Fallopian tube (tissue), 1 donor: ENCODE measurements around the genes CDHR1, LRIT2, ADIRF and ANKRD22.

GRCh38 chr10:84138595-84139168 lies 627 bp upstream of the GHITM start:
- PRO-cap, result no peak

DNA sequence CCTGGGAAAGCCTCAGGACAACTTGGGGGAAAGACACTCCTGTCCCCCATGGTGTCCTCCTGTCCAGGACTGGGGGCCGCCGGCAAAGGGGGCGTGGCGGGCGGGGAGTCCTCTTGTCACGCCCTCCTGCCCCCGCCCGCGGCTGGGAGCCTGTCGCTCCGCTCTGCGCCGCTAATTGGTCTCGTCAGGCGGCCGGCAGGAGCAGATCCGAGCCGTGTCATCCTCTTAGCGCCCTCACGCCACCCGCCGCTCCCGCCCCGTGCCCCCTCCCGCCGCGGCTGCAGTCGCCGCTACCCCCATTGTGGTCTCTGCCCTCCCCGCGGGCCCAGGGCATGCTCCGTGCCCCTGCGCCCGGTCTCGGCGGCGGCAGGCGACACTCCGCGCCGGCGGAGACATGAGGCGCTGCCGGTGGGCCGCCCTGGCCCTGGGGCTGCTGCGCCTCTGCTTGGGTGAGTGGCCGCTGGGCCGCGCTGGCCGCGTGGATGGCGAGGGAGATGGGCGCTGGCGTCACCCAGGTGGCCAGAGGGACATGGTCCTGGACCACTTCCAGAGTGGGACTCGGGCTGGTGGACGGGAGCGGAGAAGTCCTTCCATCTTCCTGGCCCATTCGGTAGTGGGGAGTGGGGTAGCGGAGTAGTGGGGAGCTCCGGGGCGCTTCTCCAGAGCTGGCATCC lies at the start of gene CDHR1:
CDHR1 (plus strand) TSS at position 171 of the 674 bp plus-strand sequence.
- PRO-cap, result unidirectional peak, plus-strand start at position 174 of the sequence

DNA sequence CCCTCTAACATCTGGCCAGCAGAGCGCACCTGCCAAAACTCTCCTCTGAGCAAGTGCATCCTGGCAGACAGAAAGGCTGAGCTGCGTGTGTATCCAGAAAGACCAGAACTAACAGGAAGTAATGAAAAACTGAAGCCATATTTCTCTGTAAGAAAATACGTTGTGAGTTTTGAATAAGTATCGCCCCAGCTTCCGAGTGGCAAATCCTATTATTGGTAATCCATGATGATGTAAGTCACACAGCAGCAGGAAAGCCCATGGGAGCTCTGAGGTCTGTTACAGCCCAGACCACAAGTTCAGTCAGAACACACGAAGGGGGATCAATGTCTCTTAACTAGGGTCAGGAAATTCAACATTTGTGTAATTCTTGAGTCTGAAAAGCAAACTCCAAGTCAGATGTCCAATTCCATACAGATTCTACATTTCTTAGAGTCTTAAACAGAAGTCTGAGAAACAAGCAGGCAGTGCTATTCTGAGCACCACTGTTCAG lies at the start of gene LRIT2:
LRIT2 (minus strand) TSS at position 163 of the 490 bp plus-strand sequence.
- PRO-cap, result no peak

DNA sequence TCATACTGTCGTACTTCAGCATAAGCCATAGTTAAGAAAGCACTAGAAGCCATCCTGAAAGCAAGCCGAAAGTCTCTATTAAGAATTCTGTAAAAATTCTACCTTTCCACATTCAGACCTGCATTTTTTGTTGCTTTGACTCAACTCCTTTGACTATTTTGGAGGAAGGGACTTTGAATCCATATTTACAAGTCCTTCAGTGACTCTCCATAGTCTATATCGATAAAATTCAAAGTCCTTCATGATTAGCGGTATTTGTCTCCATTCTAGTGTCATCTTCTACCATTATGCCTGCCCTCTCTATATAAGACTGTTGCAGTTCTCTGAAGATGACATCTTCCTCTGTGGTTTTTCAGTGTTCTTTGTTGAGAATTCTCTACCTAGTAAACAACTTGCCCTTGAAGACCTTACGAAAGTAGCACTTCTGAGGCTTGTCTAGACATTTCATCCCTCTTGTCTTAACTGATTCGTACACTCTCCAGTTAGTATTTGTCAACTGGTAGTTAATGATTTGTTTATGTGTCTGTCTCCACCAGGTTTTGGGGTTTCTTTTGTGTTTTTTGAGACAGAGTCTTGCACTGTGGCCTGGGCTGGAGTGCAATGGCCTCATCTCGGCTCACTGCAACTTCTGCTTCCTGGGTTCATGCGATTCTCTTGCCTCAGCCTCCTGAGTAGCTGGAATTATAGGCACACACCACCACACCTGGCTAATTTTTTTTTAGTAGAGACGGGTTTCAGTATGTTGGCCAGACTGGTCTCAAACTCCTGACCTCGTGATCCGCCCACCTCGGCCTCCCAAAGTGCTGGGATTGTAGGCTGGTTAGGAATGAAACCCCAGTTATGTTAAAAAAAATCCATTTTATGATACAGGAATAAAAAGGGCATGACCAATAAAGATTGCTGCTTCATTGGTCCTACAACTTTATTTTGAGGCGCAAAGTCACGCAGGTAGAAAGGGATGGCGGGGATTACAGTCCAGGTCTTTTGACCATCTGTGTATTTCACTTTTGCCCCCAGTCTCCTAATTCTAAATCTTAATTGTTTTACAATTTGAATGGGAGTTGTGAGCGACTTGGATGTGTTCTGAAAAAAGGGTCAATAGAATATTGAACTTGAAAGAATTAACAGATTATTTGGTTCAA lies 2.0 kb downstream of the CCSER2 start:
- PRO-cap, result unidirectional peak, minus-strand start at position 277 of the sequence

DNA sequence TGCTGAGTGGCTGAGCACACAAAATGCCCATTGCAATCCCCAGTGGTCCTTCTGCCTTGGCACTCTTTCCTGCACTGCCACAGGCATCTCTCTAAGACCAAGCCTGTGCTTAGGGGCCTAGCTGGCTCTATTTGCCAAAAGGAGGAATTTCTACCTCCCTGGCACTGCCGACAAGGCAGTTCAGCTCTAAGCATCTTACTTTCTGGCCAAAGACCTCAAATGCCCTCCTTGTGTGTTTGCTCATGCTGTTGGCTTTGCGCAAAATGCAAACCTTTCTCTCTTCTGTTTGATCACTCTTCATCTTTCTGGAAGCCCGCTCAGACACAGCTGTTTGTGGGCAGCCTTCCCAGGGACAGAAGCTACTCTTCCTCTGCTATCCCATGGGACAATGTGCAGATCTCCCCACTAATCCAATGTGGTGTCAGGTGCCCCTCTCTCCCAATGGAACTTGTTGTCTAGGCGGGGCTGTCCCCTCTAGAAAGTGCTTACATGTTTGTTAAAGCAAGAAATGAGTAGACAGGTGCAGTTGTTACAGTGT lies 278.6 kb downstream of the CCSER2 start:
- PRO-cap, result no peak

- PRO-cap, result no peak
These were observed 419.5 kb downstream of the GRID1 start for GRCh38 chr10:85946977-85947536.

GRCh38 chr10:86364703-86365543 lies 1.7 kb downstream of the GRID1 start:
- PRO-cap, result no peak

DNA sequence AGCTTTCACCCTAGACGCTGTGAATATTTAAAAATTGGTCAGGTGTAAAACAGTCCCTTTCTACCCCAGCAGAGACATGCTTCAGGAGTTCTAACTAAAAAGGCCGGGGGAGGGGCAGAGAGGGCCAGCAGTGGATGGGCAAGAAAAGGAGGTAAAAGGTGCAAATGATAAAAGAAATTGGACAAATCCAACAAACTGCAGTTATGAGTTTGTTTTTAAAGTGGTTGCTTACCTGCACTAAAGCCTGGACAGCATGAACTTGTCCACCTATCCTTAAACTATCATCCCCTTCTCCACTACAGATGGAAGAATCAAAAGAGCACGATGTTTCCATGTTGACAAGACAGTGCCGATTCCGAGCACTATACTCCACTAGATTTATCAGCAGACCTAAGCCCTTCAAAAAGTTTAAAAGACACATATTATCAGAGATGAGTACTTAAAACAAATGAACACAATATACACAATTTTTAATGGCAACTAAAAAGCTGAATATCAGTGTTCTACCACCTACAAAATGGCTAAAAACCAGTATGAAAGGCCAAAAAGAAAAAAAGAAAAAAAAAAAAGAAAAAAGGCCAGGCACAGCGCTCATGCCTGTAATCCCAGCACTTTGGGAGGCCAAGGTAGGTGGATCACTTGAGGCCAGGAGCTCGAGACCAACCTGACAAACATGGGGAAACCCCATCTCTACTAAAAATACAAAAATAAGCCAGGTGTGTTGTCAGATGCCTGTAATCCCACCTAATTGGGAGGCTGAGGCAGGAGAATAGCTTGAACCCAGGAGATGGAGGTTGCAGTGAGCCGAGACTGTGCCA lies 69.6 kb downstream of the WAPL start:
- PRO-cap, result no peak

DNA sequence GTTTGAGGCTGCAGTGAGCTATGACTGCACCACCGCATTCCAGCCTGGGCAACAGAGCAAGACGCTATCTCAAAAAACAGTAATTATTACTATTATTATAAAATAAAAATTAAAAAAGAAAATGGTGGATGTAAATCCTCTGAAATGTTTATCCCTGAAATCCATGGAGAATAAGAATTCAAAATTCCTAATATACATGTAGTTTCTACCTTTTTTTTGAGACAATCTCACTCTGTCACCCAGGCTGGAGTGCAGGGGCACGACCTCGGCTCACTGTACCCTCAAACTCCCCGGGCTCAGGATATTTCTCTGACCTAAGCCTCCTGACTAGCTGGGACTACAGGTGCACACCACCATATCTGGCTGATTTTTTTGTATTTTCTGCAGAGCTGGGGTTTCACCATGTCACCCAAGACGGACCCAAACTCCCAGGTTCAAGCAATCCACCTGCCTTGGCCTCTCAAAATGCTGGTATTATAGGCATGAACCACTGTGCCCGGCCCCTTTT lies 55.0 kb downstream of the WAPL start:
- PRO-cap, result unidirectional peak, minus-strand start at position 300 of the sequence

GRCh38 chr10:86661566-86662233 lies 6.6 kb upstream of the LDB3 start:
- PRO-cap, result no peak

- PRO-cap, result no peak
These were observed 22.5 kb downstream of the LDB3 start for GRCh38 chr10:86690850-86691251.

DNA sequence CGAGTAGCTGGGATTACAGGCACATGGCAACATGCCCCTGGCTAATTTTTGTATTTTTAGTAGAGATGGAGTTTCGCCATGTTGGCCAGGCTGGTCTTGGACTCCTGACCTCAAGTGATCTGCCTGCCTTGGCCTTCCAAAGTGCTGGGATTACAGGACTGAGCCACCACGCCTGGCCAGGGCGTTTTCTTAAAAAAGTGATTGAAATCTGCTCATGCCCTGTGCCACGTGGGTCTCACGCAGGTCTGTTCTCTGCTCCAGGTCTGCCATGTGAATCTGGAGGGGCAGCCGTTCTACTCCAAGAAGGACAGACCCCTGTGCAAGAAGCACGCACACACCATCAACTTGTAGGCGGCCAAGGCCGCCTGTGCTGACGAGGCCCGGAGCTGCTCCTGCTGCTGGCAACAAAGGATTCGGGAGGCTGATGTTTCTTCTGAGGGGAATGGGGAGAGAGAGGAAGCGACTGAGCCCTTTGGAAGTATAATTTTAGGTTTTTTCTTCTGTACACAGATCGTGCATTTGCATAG lies 23.7 kb upstream of the BMPR1A start:
- PRO-cap, result no peak

- PRO-cap, result no peak
These were observed 56.3 kb downstream of the MMRN2 start for GRCh38 chr10:86901063-86901494.

- PRO-cap, result bidirectional peak, plus-strand start at chr10:86968482, minus-strand start at chr10:86968333
These were observed at the start of gene ADIRF for GRCh38 chr10:86968022-86969036. TSS of gene ADIRF (plus strand) at chr10:86968482.

GRCh38 chr10:87089211-87089530 lies 5.5 kb downstream of the GLUD1 start:
- PRO-cap, result no peak

DNA sequence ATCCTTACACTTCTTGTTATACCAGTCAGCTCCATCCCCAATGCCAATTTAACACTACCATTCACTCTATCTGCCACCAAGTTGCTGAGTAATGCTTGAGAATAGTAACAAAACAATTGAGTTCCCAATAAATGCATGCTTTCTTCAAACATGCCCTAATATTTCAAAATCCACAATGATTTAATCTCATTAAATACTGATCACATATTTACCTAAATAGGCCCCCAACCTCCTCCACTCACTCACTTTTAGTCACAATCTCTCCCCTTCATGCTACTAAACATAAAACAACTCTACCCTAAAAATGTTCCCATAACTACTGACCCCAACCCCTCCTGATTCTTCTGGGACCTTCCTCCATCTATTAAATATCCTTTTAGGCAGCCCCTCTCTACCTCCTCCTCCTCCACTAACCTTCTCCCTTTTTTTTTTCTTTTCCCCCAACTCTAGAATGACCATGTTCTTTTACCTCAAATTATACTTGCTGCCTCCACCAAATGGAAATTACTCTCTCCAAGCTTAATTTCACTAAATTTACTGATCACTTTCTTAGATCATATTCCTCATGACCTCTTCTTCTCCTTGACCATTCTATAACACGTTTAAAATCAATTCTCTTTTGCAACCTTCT lies 12.6 kb downstream of the ATAD1 start:
- PRO-cap, result no peak

- PRO-cap, result no peak
These were observed 52.0 kb downstream of the PTEN start for GRCh38 chr10:87915324-87915925.

- PRO-cap, result no peak
These were observed 284.6 kb downstream of the PTEN start for GRCh38 chr10:88148174-88148373.

DNA sequence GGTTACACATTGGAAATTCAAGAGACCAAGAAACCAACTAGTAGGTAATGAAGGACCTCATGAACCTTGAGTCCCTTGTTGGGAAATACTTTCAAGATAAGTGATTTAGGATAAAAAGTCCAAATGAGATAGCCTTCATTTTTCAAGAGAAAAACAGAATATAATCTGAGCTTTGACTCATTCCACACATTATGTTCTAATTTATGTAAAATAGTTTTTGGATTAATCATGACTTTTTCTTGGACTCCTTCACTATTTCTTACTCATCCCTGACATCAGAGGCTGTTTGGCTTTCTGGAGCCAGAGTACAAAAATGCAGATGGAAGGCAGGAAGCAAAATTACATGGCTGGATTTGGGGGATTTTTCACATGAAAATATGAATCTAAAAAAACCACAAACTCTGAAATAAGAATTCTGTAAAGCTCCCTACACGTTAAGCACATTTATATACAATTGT lies 13.0 kb upstream of the LIPF start:
- PRO-cap, result no peak

DNA sequence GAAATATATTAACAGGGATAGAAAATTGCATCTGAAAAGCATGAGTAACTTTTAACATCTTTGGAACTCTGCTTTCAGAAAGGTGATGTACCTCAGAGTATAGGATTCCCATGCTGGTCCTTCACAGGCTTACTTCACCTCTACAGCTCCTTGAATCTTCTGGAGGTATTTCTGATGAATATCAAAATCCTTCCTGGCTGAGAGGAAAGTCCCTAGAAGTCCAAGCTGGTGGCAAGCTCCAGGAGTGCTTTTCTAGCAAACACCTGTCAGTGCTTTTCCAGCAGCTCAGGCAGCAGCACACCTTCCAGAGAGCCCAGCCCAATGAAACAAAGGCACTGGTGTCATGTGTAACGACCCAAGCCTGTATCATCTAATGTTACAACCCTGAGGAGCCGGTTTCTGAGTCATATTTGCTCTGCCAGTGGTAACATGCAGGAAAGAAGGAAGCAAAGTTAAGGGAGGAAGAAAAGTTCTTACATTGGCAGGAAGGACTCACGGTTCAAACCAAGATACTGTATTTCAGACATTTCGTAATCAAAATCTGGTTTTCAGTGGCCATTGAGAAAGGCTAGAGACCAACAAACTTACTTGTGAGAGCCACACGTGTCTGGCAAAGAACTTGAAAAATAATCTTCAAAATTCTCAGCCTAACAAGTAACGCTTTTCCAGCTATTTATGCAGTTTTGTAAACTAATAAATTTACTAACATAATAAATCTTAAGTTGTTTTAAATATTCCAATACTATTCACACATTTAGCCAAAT lies at the start of gene ANKRD22:
ANKRD22 (minus strand) TSS at position 349 of the 764 bp plus-strand sequence.
- PRO-cap, result bidirectional peak, plus-strand start at position 395 of the sequence, minus-strand start at position 323 of the sequence